ENCODE data around the genes RCAN2 and ANKRD66.

DNA sequence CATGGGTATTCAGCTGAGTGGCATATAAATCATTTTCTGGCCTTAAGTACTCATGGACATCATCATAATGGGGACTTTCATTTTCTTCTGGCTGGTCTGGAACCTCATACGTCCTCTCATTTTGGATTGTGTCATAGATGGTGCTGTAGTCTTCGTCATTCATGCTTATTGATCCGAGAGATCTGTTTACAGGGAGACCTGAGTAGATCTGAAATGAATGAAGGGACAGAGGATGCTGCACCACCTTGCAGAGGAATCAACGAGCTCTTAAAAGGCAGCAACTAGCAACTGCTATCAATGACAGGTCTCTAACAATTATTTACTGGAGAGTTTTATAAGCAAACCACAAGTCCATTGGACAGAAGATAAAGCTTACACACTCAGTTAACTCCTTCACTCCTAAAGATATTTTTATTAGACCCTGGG is 49.7 kb upstream of the ENPP4 start:
- PRO-cap = no peak
- RAMPAGE, long total RNA = no peak

GRCh38 chr6:46130547-46130710 is 640 bp downstream of the ENPP4 start:
- PRO-cap = no peak
- RAMPAGE, long total RNA = no peak

DNA sequence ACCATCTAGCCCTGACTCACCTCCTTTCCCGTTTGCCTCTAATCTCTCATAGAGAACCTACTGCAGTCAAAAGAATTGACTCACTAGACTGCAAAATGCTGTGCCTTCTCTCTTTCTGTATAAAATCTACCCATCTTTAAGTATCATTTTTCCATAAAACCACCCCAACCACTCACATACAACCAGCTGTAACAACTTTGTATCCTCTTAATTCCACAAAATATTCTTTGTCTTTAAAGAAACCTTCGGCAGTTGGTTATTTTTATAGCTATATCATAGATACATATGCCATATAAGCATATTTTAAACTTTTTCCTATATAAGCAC is 152.7 kb upstream of the ENPP5 start:
- PRO-cap = no peak
- RAMPAGE, long total RNA = no peak

GRCh38 chr6:46375337-46376402 is 115.6 kb downstream of the RCAN2 start:
- PRO-cap = no peak
- RAMPAGE, long total RNA = no peak

GRCh38 chr6:46404968-46405472 is 86.2 kb downstream of the RCAN2 start:
- PRO-cap = no peak
- RAMPAGE, long total RNA = no peak

GRCh38 chr6:46490751-46491779 is at the start of gene RCAN2:
Gene RCAN2, minus strand, starts transcription at chr6:46491449.
- PRO-cap = no peak
- RAMPAGE, long total RNA = no peak

- PRO-cap = no peak
- RAMPAGE, long total RNA = no peak
Measured at GRCh38 chr6:46746608-46747055, at the start of gene ANKRD66. Gene ANKRD66, plus strand, starts transcription at chr6:46746933.

DNA sequence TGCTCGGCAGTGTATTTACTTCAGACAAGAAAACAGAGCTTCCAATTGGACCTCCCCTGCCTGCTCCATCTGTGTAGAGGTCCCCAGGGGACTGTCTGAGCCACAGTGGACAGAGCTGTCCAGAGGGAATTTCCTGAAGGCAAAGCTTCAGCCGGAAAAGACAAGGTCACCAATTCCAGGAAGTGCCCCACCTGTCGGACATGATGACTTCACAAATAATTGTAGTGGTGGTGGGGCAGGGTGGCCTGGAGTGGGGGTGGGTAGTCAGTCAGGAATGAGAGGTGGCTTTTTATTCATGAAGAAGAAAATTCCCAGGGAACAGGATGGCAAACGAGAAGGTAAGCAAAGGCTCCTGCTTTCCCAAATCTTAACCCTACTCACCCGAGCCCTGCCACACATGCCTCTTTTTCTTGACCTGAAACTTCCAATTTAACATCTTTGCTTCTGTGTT is 18.5 kb downstream of the ADGRF5 start:
- PRO-cap = no peak
- RAMPAGE, long total RNA = no peak

GRCh38 chr6:46920822-46921594 is 730 bp downstream of the ADGRF5 start:
- PRO-cap = no peak
- RAMPAGE, long total RNA = no peak

- PRO-cap = no peak
- RAMPAGE, long total RNA = no peak
Measured at GRCh38 chr6:46932609-46932912, 10.8 kb upstream of the ADGRF5 start.

- PRO-cap = no peak
- RAMPAGE, long total RNA = no peak
Measured at GRCh38 chr6:47016000-47016980, 25.8 kb downstream of the ADGRF1 start.

- PRO-cap = no peak
- RAMPAGE, long total RNA = no peak
Measured at GRCh38 chr6:47188410-47189075, 121.2 kb downstream of the TNFRSF21 start.

DNA sequence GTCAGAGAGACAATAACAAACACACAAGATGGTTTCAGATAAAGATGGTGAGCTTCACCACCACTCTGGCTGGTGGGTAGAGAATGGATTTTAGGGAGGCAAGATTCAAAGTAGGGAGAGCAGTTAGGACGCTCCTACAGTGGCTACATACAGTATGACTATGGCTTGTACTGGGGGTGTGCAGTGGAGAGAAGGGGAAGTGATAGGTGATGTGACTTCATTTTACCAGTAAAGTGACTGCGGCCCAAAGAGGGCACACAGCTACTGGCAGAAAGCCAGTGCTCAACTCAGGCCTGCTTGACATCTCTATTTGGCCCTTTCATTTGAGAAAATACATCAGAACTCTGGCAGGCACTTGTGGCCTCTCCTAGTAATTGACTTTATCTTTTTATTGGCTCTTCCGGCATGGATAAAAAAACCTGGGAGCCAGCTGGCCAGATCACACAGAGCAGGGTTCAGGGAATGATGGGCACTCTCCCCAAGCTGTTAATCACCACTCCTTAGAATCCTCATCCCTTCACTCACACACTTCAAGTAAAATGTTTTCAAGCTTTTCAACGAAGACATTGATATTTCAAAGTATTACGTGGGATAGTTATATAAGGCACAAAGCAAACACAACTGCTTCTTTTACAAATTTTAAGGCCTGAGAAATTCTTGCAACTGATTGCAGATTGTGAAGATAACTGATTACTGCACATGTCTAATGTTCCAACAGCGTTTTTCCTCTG is 73.7 kb downstream of the TNFRSF21 start:
- PRO-cap = no peak
- RAMPAGE, long total RNA = no peak

GRCh38 chr6:47308418-47308760 is 1.3 kb downstream of the TNFRSF21 start:
- PRO-cap = no peak
- RAMPAGE, long total RNA = no peak

GRCh38 chr6:47567020-47567929 is 89.7 kb downstream of the CD2AP start:
- PRO-cap = no peak
- RAMPAGE, long total RNA = no peak

DNA sequence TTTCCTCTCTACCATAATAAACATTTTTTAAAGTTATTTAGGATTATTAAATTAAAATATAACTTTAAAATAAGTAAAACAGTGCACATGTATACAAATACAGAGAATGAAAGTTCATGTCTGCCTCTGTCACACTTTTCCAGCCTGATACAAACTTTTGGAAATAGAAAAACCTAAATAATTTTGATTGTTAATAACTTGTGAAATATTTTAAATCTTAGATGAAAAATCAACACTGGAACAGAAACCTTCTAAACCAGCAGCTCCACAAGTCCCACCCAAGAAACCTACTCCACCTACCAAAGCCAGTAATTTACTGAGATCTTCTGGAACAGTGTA is 102.8 kb upstream of the ADGRF4 start:
- PRO-cap = no peak
- RAMPAGE, long total RNA = no peak

DNA sequence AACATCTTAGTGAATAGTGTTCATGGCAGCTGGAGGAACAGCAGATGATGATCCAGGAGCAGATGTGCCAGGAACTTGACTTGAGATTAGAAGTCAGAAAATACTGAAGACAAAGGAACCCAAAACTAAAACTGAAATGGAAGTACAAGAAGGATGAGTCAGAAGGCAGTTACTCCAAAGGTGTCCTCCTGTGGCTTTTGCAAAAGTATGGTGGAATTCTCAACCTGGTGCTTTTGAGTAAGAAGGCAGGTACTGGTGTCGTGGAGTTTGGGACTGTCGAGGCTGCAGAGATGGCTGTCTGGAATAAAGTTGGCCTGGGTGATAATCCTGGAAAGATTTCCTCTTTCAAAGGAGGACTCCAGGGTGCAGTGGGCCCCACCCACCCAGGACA is 100.9 kb upstream of the ADGRF4 start:
- PRO-cap = no peak
- RAMPAGE, long total RNA = no peak

DNA sequence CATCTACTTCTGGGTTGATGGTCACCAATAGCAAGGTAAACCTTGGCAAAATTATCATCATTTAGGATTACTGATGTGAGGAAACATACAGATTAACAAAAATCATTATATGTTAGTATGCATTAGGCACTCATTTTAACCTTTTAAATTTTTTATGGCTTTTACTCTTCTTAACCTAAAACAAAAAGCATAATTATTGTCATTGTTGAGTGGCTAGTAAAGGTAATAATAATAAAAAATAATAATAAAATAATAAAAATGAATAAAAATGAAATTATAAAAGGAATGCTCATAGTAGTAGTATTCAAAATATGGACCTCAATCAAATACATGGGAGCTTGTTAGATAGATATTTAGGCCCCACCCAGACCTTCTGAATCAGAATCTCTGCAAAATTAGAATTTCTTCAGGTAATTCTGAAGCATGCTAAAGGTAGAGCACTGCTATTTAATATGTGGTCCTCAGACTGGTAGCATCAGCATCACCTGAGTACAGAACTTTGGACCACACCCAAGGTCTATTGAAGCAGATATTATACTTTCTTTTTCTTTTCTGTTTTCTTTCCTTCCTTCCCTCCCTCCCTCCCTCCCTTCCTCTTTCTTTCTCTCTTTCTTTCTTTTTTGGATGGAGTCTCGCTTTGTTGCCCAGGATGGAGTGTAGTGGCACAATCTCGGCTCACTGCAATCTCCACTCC is 19.8 kb downstream of the PTCHD4 start:
- PRO-cap = no peak
- RAMPAGE, long total RNA = no peak

DNA sequence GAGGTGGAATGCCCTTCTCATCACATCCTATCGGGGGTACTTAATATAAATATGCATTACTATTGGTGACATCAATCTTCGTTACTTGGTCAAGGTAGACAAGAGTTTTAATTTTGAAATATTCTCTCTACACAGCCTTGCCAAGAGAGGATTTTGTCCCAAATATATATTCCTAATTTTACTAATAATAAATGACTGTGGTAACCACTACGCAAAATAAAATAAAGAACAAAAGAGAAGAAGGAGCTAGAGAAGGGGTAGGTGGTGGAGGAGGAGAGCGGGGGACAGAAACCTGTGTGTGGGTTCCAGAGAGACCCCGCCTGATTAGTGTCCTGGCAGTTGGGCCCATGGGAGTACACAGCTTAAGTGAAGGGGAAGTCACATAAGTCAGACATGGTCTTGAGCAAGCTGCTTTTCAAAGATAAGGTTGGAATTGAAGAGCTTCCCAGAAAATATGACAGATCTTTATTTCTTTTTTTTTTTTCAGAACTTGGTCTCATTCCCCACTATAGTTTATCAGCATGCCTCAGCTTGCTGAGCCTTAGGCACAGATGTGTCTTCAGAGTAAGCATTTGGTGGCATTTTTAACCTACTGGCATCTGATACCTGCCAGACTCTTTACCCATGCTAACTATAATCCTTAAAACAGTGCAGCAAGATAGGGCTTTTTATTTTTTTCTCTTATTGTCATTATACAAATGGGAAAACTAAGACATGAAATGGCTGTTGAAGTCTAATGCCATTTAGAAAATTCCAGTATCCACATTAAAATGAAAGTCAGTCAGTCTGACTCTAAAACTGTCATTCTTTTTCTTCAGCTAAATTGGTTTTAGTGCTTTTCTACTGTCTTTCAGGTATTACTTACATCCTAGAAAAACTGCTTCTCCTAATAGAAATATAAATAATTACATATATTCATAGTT is 9.7 kb upstream of the RHAG start:
- PRO-cap = no peak
- RAMPAGE, long total RNA = no peak

DNA sequence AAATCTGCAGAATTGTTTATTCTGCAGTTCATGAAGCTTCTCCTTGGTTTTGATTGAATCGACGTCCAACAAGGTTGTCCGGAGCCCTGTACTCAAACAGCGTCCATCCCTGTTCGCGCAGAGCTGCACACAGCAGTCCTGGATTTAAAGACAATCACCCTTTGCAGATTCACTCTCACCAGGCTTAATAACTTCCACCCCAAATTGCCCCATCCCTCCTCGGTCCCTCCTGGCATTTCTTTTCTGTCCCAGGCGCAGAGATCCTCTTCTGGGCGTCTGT is 1.4 kb upstream of the TFAP2B start:
- PRO-cap = no peak
- RAMPAGE, long total RNA = no peak